AG08470 (cell line): ENCODE measurements around a stretch of chr11.

DNA sequence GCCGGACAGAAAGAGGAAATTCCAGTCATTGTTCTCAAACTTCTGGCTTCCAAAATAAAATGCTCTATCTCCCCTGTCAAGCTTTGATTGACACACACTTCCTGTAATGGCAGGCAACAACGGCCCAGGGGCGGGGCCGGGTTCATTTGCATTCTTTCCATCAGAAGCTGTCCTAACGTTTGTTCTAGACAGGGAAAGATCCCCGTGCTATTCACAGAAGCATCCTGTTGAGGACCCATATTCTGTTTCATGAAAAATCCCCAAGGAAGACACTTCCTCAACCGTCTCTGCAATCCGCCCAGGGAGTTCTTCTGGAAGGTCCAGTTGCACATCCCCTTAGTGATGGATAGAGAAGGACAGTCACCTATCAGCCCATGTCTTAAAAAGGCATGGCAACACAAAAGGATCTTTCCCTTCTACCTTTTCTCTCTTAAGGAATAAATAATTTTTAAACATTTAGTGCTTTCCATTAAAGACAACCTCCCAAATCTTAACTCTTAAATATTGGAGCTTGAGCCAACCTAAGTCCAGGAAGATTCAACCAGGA is 30.8 kb downstream of the KCNJ1 start:
- RRBS: no CpG with 5 or more reads among the region's 8 CpGs

DNA sequence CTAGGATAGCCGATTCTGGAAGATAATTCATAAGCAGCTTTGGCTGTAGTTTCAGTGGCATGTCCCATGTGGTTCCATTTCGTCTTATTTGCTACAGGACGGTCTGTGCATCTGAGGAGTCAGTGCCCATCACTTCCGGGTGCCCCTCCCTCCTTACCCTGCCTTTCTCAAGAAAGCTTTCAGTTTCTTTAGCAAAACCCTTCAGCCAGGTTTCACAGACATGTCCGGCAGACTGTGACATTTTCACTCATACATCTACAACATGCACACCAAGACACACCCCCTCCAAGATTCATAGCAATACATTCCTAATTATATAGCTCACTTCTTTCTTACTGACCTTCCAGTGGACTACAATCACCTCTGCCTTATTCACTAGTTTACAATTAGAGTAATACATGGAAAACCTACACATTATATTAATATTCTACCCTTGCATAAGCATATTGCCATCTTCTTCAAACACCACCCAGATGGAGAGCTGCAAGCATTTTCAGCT is 14.2 kb downstream of the TP53AIP1 start:
- RRBS: 65% methylated on average over 2 of the region's 5 CpGs

GRCh38 chr11:128974247-128974922 is 31.7 kb upstream of the TP53AIP1 start:
- RRBS: no CpG with 5 or more reads among the region's 7 CpGs

- RRBS: no CpG with 5 or more reads among the region's 2 CpGs
Observed at GRCh38 chr11:129004743-129005236, 62.1 kb upstream of the TP53AIP1 start.

- RRBS: 4% methylated on average over 31 of the region's 69 CpGs
Observed at GRCh38 chr11:129372736-129373531, 2.7 kb upstream of the BARX2 start.

DNA sequence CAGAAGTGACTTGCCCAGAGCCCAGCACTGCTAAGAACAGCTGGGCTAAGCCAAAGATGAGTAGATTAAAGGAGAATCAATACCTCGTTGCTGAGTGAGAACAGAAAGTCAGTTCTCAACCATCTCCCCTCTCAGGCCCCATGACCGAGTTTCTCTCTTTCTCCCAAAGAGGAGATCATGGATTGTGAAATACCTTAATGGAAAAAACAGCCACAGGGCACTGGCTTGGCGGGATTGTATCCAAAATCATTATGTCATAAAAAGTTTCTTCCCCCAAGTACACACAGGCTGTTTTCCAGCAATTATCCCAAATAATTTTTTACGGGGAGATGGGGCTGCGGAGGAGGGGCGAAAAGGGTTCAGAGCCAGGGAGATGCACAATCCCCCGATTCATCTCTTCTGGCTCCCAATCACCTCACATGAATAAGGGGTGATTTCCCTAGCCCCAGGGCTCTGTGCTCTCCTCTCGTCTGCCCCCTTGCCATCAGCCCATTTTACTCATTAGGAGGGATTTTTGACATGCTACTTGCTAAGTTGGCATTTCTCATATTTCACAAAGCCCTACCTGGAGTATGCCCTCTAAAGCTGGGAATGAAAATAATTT is 111.7 kb upstream of the TMEM45B start:
- RRBS: no CpG with 5 or more reads among the region's 8 CpGs

- RRBS: no CpG with 5 or more reads among the region's 6 CpGs
Observed at GRCh38 chr11:129803388-129803961, 12.2 kb upstream of the TMEM45B start.

DNA sequence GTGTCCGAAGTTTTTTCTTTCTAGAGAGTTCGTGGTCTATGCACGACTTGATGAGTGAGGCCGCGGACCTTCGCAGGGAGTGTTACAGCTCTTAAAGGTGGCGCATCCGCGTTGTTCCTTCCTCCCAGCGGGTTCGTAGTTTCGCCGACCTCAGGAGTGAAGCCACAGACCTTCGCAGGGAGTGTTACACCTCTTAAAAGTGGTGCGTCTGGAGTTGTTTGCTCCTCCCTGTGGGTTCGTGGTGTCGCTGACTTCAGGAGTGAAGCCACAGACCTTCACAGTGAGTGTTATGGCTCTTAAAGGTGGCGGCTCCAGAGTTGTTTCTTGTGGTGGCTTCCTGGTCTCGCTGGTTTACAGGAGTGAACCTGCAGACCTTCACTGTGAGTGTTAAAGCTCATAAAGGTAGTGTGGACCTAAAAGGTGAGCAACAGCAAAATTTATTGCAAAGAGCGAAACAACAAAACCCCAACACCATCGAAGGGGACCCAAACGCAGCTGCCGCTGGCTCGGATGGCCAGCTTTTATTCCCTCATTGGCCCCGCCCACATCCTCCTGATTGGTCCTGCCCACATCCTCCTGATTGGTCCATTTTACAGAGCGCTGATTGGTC is 1.4 kb upstream of the TMEM45B start:
- RRBS: no CpG with 5 or more reads among the region's 26 CpGs

DNA sequence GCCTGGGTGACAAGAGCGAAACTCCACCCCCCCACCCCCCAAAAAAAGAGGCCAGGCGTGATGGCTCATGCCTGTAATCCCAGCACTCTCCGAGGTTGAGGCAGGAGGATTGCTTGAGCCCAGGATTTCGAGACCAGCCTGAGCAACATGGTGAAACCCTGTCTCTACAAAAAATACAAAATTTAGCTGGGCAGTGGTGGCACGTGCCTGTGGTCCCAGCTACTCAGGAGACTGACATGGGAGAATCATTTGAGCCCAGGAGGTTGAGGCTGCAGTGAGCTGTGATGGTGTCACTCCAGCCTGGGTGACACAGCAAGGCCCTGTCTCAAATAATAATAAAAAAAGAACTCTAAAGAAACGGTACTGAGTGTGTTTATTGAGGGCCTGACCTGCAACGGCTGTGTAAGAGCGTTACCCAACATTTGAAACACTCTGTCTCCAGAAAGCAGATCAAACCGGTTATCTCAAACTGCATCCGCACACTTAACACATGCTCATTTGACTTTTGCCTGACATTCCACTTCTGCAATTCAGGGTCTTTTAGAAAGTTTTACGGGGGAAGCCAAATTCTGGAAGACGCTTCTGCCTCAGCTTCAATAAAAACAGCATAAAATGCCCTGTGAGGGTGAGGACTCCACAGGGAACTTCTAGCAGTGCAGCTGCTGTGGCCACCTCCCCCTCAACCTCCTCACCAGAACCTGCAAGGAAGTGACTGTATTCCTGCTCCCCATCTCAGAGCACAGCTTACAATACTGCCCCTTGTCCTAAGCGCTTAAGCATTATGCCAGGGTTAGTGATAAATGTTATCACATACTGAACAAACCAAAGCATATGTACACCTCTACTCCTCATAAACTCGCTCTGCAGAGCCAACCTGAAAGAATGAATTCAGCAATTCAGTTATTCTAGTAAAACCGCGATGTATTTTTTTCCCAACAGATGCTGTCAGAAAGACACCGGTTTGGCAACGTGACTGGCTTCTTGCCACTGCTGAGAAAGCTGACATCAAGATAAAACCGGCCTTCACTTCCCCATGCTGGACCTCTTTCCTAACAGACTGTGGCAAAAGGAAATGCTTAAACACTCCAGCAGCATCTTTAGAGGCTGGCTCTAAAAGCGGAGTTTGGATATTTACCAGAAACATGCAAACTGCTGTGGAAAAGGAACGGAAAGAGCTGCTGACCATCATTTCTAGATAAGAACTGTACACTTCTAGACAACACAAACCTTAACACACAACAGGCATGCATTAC is 52.3 kb downstream of the PRDM10 start:
- RRBS: no CpG with 5 or more reads among the region's 21 CpGs

GRCh38 chr11:129992397-129992769 is 10.3 kb downstream of the PRDM10 start:
- RRBS: no CpG with 5 or more reads among the region's 4 CpGs

- RRBS: no CpG with 5 or more reads among the region's 12 CpGs
Observed at GRCh38 chr11:130000555-130001010, 2.1 kb downstream of the PRDM10 start.

GRCh38 chr11:130068597-130069791 is 700 bp upstream of the APLP2 start:
- RRBS: under 1% methylated on average over 18 of the region's 85 CpGs

DNA sequence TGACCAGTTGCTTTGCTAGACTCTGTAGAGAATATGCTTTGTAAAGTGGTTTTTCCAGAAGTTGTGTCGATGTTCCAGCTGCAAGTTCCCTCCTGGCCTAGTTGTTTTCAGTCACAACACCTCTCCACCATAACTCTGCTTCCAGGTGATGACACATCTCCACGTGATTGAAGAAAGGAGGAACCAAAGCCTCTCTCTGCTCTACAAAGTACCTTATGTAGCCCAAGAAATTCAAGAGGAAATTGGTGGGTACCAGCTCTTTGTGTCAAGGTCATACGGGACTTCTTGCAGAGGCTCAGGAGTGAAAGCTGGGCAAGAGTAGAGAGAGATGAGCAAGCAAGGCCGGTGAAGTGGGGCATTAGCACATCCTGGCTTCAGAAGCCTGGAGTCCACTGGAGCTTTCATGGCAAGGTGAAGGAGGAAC is 26.1 kb upstream of the ST14 start:
- RRBS: no CpG with 5 or more reads among the region's 4 CpGs

DNA sequence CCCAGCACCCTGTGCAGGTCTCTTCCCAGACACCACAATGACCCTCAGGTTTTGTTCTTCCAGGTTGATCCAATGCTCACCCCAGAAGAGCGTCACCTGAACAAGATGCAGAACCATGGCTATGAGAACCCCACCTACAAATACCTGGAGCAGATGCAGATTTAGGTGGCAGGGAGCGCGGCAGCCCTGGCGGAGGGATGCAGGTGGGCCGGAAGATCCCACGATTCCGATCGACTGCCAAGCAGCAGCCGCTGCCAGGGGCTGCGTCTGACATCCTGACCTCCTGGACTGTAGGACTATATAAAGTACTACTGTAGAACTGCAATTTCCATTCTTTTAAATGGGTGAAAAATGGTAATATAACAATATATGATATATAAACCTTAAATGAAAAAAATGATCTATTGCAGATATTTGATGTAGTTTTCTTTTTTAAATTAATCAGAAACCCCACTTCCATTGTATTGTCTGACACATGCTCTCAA is 16.3 kb upstream of the ST14 start:
- RRBS: no CpG with 5 or more reads among the region's 10 CpGs

DNA sequence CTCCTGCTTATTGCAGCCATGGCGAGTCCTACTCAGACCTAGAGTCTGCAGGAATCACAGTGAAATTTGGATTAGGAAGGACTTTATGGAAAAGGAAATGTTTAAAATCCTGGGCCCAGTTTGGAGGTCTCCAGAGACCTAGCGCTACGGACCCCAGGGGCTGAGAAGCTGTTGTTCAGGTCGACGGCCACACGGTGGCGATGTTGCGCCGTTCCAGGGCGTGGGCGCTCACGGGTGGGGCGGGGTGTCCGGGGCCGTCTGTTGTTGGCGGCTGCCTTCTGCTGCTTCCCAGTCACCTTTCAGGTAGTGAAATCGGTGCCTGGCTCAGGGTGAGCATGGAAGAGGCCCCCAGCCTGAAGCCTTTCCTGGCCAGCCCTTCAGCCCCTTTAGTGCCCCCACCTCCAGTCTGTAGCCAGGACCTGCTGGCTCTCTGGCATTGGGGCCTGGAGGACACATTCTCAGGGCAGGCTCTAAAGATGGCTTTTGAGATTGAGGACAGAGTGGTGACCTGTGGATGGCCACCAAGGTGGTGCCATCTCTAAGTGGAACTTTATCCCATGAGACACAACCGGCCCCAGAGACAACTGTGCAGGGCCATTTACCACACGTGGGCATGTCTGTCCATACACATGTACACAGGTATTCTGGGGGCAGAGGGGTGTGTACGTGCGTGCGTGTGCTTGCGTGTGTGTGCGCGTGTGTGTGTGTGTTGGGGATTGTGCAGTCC is 53.6 kb downstream of the ST14 start:
- RRBS: no CpG with 5 or more reads among the region's 25 CpGs

GRCh38 chr11:130476229-130476888 is 27.9 kb downstream of the ADAMTS15 start:
- RRBS: no CpG with 5 or more reads among the region's 9 CpGs

GRCh38 chr11:130510326-130510792 is 61.9 kb downstream of the ADAMTS15 start:
- RRBS: no CpG with 5 or more reads among the region's 6 CpGs

GRCh38 chr11:130896948-130898459 is 18.8 kb downstream of the SNX19 start:
- RRBS: no CpG with 5 or more reads among the region's 23 CpGs

DNA sequence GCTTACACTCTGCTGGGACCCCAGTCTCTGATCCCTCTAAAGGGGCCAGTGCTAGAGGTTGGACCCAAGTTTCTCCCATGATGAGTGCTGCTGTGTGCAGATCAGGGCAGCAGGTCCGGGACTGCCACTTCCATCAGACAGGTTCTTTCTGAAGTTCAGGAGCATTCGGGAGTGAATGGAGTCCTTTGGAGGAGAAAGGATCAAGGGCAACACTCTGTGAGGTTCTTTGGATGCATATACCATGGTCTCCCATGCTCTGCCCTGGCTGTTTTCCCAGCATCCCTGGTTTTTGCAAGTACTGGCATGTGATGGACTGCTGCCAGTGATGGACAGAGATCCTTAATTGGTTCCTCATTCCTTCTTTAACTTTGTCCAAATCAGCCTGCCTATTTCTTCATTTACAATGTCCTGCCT is 44.0 kb downstream of the NTM start:
- RRBS: no CpG with 5 or more reads among the region's 2 CpGs

DNA sequence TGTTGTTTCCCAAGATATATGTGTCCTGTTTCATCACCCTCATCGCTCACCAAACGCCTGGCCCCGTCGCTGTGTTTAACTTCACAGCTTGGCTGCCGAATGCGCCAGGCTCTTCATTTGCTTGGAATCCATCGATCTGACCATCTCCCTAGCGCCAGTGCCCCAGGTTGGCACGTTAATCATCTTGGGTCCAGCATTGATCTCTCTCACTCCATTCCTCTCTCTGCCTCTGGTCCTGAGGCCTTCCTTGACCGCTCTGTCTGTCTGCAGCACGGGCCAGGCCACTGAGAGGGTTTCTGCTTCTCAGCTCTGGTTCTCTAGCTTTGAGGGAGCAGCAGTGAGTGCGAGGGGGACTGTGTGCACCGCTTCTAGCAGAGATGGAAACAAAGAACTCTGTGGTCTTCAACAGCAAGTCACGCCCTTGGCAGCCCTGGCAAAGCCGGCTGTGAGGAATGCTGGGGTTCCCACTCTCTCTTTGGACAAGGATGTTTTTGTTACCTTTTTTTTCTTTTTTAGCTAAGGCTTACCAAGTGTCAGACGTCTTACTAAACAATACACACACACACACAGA is 292.9 kb downstream of the NTM start:
- RRBS: no CpG with 5 or more reads among the region's 16 CpGs